Bronchus fibroblast of lung (primary cell): Measurements from ENCODE around the genes RIPOR2, SLC17A3 and H1-6.

GRCh38 chr6:24935636-24936228 lies at the start of gene RIPOR2:
Gene RIPOR2, minus strand, starts transcription at chr6:24935960.
- RAMPAGE, long total RNA = no peak

DNA sequence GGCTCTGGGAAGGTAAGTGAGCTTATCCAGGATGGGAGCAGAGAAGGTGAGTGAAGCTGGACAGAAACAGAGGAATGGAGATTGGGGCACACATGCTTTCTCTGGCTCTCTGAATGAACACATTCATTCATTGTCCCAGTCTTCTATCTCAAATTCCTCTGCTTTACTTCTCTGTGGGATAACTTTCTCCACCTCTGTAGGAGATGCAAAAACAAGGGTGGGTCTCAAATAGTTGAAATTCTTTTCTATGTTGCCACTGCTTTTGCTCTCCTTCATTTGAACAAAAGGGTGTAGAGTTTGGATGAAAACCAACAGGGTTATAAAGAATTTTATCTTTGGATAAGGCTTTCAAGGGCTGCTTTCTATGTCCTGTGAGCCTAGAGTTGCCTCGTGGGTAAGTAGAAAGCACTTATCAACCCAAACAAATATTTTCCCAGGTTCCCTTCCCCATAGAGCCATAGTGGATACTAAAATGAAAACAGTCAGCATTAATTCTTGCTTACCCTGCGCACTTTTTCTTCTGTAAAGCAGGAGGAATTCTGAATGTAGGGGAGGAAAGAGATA lies 45.1 kb upstream of the RIPOR2 start:
- RAMPAGE, long total RNA = no peak

DNA sequence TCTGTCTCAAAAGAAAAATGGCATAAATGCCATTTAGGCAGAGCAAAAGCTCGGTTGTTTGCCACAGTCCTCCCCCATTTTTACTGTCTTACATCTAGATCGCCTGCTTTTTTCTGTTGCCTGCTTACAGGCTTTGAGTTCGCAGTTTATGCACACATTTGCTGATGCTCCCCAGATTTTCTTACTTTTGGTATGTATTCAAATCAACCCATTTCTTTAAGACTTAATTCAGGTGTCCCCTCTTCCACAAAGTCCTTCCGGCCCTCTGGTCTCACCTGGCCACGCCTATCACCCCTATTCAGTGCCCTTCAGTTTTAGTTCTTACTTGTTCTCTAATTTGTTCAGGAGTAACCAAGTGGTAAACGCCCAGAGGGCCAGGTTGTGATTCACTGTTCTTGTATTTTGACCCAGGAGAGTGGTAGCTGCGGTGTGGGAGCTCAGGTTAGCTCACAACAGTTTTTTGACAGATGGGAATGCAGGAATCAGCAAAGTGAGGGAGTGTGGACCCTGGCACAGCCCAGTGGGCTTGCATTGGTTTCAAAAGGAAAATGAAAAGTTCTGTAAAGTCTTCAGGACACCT lies 81.6 kb upstream of the RIPOR2 start:
- RAMPAGE, long total RNA = no peak

DNA sequence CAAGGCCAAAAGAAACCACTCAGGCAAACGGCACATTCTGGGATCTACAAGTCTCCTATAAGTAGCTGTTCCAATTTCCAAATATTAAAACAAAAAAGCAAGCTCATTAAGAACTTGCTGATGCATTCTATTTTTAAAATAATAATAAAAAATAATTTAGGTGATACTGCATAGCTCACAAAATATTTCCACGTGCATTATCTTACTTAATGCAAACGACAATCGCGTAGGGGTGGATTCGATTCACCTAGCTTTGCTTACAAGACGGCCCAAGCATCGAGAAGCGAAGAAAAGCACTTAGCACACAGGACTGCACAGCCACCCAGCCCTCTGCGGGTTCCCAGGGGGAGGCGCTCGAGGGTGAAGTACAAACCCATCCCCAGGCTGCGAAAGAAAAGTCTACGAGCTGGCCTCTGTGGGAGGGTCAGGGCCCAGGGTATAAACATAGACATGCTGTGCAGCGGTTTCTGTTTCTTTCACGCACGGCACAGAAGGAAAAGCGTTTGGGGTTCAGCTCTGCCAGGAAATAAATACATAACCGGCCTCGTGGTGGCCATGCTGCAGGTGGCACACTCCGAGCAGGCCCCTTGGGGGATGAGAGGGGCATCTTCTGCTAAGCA lies 91.4 kb upstream of the RIPOR2 start:
- RAMPAGE, long total RNA = no peak

DNA sequence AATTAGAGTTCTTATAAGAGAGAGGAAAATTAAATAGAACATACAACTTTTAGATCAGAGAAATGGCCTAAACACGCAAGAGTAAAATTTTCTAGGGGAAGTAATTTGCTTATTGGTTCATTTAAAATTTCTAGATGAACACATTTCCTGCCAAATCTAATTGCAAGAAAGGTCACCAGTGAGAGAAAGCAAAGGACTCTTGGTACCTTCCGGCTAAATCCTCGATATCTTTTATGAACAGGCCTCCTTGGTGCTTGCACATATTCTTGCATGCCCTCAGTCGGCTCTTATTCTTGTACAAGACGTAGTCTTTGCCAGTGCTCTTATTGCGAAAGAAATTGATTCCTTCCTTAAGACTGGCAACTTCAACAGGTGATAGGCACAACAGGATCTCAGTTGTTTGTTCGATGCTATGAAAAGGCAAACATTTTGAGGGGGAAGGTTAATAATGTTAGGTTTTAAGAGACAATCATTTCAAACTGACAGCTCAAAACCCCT lies 141.7 kb upstream of the CARMIL1 start:
- RAMPAGE, long total RNA = no peak

- RAMPAGE, long total RNA = no peak
Observed at GRCh38 chr6:25175117-25175785, 103.9 kb upstream of the CARMIL1 start.

GRCh38 chr6:25179190-25179570 lies 100.0 kb upstream of the CARMIL1 start:
- RAMPAGE, long total RNA = no peak

DNA sequence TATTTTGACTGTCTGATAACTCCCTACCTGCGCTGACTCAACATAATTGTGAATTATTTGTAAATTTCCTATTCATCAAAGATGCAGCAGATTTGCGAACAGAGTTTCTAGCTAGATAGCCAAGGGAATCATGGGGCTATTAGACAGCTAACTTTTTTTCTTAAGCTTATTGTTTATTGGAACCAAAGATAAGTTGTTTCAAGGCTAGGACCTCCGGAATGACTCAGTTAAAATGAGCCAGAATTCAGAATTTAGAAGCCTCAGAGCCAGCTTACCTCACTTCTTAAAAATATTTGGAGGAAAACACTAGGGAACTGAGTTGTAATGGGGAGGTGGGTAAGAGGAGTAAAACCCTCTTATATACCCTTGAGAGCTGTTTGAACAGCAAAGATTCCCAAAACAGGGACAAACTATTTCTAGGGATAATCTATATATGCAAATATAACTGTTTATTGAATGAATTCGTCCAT lies 12.8 kb upstream of the CARMIL1 start:
- RAMPAGE, long total RNA = no peak

DNA sequence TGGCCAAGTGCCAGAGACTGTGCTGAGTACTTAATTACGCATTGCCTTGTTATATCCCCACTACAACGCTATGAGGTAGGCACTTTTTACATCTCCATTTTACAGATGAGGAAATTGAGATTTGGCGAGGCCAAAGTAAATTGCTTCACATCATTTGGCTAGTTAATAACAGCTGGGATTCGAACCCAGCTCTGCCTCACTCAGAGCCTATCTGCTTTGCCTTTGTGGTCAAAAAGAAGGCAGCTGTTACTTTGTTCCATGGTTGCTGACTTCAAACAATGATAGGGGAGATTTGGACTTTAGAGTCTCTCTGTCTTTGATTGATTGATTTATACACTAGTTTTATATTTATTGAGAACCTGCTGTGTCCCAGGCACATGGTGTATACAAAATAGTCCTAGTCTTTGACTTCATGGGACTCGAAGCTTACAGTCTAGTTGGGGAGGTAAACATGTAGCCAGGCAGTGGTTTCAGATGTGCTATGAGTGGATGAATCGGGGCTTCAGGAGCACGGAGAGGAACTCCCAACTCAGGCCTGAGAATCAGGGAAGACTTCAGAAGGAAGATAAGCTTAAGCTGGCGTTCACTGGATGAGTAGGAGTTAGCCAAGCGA lies 8.5 kb downstream of the CARMIL1 start:
- RAMPAGE, long total RNA = no peak

GRCh38 chr6:25440043-25440410 lies 160.9 kb downstream of the CARMIL1 start:
- RAMPAGE, long total RNA = no peak

DNA sequence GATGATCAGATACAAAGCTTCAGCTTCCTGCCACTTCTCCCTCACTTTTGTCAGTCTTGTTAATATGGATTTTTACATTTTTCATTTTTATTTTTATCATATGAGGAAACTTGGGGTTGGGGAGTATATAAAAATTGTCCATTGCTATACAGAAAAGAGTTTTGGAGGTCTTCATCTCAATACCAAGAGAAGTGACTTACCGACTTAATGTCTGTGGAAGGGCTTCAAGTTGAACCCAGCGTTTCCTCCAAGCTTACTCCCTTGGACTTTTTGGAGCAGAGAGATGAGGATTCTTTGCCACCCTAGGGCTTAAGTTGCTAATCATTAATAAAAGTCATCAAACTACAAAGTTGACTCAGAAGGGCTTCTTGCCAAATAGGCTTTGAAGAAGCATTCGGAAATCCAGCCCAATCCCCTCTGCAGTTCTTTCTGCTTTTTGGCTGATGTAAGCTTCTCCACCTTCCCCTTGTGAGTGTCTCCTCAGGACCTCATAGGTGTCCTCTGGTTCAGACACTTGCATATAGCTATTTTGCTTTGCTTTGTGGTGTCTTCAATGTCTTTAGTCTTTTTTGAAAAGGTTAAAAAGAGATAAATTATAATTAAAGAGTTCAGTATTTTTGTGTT lies at the start of gene SLC17A3:
SLC17A3 (minus strand) TSS at position 277 of the 624 bp plus-strand sequence.
- RAMPAGE, long total RNA = no peak

DNA sequence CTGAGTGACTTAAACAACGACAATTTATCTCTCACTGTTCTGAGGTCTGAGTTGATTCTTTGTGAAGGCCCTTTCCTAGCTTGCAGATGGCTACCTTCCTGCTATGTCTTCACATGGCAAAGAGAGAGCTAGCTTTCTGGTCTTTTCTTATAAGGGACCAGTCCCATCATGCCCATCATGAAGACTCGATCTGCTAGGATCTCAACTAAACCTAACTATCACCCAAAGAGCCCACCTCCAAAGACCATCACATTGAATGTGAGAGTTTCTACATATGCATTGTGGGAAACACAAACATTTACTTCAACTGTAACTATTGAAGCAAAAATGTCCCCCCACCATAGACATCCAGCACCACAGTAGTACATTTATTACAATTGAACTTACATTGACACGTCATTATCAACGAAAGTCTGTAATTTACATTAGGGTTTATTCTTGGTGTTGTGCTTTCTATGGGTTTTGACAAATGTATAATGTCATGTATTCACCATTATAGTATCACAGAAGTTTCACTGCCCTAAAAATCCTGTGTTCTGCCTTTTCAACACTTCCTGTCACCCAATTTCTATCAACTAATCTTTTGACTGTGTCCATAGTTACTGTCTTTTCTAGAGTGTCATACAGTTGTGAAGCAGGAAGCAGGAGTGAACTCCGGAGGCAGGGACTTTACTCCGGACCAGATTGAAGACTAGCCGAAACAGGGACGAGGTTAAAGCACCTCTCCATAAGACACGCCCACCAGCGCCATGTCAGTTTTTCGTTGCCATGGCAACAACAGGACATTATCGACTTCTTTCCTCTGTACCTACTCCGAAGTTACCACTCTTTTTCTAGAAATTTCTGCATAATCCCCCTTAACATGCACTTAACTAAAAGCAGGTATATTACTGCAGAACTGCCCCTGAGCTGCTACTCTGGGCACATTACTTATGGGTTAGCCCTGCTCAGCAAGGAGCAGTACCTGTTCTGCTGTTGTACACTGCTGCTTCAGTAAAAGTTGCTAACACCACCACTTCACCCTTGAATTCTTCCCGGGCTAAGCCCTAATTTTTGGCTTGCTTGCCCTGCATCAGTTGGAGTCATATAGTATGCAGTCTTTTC lies 25.0 kb downstream of the TRIM38 start:
- RAMPAGE, long total RNA = no peak

DNA sequence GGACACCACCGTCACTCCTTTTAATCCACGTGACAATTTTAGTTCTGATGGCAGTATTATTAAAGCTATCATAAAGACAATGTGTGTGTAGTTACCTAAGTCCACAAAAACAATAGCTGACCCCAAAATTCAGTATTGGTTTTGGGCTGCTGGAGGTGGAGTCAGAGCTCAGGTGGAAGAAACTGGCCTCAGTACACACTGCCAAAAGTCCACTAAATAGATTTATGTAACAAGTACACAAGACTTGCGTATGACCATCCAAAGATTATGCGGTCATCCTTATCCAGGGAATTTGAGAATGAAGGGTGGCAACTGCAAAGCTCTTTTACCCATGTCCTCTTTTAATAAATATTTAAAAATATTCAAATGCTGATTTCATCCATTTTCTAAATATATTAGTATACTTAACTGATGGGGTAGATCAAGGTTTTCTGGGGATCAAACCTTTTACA lies 946 bp downstream of the H3C3 start:
- RAMPAGE, long total RNA = no peak

- RAMPAGE, long total RNA = no peak
Observed at GRCh38 chr6:26057123-26057477, 830 bp upstream of the H1-2 start.

- RAMPAGE, long total RNA = no peak
Observed at GRCh38 chr6:26092376-26093019, 5.3 kb downstream of the HFE start.

DNA sequence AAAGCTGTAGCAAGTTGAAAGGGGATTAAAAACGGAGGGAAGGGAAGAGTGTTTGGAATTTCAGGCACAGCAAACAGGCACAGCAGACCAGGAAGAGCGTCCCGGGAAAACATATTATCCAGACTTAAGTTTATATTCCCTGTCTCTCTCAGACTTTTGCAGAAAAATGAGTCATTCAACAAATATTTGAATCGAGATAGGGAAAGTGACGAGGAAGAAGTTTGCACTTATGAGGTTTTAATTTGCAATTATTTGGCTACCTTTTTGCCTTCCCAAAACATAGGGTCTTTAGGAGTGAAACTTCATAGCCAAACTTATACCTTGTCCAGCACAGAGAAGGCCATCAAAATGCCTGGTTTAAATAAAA lies 565 bp upstream of the H4C3 start:
- RAMPAGE, long total RNA = no peak

- RAMPAGE, long total RNA = no peak
Observed at GRCh38 chr6:26107959-26108249, at the start of gene H1-6. Gene H1-6, minus strand, starts transcription at chr6:26108135.

DNA sequence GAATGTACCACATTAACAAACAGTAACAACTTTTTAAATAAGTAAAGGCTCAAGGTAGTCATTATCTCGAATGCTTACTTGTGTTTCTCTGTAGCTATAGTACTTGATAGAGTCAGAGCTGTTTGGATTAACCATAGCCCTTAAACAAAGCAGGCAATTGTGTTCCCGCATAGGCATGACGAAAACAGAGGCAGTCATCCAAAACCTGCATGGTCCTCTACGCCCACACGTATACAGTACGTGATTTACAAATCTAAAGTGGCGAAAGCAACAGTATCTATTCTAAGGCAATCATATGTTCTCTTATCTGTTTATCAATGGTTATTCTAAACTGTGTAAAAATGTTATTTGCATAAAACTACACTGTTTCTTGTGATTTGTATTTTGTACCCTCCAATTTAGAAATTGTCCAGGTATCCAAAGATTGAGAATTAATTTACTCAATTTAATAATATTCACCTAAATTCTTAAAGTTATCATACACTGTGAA lies 4.7 kb downstream of the H2BC4 start:
- RAMPAGE, long total RNA = no peak

DNA sequence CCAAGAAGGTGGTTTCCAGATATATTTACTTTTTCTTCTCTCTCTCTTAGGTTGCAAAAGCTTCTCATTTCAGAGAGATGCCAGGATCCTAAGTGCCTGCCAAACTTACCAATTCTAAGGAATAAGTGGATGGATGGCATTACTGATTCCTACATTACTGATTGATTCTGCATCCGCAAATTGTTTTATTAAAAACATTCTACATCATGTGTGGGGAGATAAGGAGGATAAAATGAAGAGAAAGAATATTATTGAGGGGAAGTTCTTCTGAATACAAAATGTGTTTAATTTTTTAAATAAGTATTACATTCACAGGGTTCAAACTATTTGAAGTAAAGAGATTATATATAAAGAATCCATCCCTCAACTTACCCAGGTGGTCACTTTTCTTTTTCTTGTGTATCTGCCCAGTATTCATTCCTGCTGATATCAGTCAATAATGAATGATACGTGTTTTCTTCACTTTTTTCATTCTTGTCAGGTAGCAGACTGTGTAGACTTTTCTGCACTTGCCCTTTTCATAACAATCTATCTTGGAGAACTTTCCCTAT lies 14.1 kb downstream of the H2AC6 start:
- RAMPAGE, long total RNA = no peak

DNA sequence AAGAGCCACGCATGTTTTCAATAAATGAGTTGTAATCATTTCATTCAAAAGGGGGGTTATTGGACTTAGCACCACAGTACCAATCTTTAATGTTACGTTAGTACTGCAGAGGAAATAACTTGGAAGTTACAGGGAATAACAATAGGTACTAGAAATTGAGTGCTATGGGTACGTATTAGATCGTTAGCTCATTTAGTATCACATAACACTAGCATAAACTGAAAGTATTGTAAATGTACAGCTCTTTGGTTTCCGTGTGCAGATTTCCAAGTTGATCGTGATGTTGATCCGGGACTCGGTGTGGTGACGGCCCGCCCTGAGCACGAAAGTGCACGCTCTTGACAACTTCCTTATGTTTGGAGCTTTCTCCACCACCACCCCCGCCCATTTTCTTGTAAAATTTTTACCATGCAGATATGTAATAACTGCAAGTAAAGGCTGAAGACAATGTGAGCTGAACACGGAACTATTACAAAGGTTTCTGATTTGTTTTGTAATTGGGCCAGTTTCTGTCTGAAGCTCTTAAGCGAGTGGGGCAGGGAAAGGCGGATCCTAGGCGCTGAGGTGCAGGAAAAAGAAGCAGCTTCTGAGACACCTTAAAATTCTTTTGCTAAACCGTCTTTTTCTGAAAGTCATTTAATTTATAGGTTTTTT lies 801 bp downstream of the H2BC5 start:
- RAMPAGE, long total RNA = no peak